GM19240 (cell line): ENCODE measurements around a stretch of chr1.

DNA sequence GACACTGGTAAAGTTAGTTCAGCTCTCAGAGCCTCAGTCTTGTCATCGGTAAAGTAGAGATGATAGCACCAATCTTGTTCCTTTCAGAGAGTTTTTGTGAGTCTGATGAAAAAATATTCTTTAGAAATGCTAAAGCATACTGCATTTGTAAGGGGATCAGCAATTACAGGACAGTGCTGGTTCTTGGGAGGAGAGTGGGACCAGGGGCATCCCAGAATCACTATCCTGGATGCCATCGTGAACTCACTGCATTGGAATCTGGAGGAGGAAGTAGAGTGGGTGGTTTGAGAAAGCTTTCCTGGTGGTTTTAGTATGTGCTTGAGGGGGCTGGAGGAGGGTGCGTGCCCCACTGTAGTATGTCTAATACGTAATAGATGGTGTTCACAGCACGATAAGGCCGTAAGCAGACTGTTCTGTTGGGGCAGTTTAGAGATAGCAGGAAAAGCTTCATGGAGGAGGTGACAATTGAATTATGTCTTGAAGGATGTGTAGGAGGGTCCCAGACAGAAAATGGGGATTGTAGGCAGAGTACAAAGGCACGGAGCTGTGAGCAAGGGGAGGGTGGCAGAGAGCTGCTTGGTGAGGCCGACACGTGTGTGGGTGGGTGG lies 36.8 kb downstream of the IL6R start:
- RRBS: no CpG with 5 or more reads among the region's 9 CpGs

DNA sequence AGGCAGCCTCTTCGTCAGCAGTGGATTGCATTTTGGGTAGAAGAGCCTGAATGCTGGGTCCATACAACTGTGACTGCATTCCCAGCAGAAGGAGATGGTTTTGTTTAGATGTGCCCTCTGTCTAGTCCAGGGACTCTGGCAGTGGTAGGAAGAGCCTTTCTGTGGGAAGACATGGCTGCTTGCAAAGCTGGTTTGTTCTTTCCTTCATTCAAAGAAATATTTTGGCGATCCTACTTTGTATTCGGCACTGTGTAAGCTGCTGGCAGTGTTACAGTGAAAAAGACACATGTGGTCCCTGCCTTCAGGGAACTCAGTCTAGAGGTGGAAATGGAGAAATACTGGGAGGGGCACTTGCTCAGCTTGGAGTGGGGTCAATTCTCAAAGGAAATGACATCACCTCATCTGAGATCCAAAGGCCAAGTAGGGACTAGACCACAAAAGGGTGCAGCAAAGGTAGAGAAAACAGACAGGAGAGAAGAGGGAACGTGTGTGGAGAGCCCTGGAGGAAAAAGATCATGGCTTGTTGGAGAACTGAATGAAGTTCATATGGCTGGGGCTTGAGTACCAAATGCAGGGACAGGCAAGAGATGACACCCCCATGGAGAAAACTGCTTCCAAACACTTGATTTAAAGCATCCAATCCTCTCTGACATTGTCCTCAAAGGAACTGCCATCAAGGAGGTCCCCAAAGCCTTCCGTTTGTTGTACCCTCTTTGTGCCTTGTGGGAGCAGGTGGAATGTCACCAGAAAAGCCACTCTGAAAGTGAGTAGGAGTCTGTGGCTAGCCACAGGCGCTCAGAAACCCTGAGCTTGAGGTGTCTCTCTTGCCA lies 48.4 kb upstream of the TDRD10 start:
- RRBS: no CpG with 5 or more reads among the region's 6 CpGs

- RRBS: no CpG with 5 or more reads among the region's 10 CpGs
Measured at GRCh38 chr1:154477891-154478633, 24.0 kb upstream of the TDRD10 start.

- RRBS: 3% methylated on average over 2 of the region's 25 CpGs
Measured at GRCh38 chr1:154627819-154628326, 19.9 kb upstream of the ADAR start.

DNA sequence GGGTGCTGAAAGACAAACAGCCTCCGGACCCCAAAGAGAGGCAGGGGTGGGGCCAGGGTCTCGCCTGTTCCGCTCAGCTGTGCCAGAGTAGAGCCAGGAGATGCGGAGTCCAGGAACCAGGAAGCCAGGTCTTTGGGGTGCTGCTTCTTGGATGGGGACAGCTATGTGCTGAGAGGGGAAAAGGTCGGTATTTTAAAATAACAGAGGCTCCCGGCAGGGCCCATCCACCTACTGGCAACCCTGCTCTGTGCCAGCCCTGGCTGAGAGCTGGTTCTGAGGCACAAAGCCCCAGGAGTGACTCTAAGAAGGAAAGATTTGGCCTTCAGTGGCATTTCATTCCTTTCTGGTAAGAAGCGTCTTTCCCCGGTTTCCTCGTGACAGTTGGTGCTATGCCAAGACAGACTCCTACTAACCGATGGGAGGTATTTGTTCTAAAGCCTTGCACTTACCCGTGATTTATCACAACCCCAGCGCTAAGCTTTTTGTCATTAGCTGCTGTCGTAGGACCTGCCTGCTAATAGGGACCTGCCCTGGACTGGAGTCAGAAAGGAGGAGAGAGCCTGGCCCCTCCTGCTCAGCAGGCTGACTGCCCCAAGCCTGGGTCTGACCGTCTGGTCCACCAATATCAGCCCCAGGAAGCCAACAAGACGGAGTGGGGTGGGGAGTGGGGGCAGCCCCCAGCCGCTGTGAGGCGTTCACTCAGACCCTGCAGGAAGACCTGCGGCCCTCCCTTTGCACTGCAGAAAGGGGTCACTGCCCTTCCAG lies 123.1 kb upstream of the ADAR start:
- RRBS: no CpG with 5 or more reads among the region's 18 CpGs

GRCh38 chr1:154861534-154862225 lies 8.4 kb downstream of the KCNN3 start:
- RRBS: no CpG with 5 or more reads among the region's 14 CpGs

DNA sequence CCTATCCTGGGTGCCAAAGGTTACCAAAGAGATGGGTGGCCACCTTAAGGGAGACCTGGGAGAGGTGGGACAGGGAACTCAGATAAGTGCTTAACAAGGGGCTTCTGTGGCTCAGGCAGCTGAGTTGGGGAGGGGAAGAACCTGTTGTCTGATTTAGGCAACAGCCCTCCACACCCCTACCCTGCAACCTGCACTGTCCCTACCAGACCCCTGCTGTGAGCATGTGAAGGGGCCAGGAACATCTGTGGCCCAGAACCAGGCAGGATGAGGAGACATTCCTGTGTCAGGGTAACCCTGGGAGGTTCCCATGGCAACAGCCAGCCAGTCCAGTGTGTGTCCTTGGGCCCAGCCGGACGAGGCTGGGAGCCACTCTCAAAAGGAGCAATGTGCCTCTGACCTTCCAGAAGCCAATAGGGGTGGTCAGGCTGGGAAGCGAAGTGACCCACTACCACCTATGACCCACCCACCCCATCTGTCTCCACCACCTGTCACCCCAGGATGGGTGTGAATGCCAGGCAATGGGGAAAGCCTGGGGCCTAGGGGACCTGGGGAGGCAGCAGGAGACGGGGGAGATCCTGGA lies 4.8 kb upstream of the PMVK start:
- RRBS: no CpG with 5 or more reads among the region's 4 CpGs

DNA sequence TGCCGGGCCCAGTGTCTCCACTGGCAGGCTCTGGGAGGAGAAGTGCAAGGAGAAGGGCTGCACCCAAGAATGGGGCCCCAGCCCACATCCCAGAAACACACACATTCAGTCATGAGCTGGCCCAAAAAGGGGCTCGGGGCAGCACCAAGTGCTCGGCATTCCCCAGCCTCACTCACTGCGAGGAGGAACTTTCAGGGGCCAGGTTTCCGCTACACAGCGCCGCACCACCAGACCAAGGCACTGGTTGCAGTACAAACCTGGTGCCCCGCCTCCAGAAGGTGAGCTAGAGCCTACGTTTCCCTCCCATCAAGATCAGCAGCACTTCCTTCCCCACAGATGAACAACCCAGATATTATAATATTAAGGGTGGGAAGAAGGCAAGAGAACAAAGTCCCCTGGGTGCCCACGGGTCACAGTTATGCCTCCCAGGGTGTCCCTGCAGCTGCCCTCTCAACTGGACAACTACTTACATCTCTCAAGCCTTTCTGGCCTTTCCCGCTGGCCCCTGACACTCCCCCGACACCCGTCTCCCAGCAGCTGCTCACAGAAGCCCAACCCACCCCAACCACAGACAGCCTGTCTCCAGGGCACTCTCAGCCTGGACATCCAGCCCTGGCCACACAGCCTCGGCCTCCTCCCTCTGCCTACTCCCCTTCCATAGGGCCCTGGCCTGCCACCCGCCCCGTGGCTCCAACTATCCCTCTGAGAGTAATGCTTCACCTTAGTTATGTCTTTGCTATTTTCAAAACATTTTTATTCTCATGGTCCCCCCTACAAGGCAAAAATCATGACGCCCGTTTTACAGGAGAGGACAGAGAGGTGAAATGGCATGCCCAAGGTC lies 3.8 kb downstream of the PBXIP1 start:
- RRBS: no CpG with 5 or more reads among the region's 18 CpGs

DNA sequence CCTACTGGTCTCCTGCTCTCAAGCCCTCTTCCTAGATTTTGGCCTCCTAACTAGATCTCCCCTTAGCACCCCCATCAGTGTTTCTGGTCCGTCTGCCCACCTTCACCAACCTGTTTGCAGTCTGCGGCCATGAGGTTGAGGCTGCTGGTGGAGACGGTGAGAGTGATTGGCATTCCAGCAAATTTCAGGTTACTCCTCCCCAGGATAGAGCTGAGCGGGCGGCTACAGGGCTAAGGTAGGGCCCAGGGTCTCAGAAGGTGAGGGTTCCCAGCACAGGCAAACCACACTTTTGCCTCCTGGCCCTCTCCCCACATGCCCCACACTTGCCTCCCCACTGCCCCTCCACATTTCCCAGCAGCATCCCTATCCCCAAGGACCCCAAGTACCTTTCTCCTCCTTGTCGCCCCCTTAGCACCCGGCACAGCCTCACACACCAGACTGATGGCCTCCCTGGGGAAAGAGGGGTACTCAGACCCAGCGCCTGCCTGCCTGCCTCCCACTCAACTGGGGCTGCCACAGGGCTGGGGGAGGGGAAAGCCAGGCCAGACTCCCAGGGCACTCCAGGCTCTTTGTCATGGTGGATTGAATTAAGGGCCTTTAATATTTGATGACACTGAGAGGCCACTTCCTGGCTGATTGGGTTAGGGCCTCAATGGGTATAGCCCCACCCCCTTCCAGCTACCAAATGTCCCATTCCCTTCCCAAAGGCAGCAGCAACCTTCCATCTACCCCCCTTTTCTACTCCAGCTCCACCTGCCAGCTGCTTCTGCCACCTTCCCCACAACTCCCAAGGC lies 2.0 kb downstream of the SHC1 start:
- RRBS: no CpG with 5 or more reads among the region's 8 CpGs

- RRBS: no CpG with 5 or more reads among the region's 4 CpGs
Measured at GRCh38 chr1:154993679-154994237, 372 bp downstream of the LENEP start.

DNA sequence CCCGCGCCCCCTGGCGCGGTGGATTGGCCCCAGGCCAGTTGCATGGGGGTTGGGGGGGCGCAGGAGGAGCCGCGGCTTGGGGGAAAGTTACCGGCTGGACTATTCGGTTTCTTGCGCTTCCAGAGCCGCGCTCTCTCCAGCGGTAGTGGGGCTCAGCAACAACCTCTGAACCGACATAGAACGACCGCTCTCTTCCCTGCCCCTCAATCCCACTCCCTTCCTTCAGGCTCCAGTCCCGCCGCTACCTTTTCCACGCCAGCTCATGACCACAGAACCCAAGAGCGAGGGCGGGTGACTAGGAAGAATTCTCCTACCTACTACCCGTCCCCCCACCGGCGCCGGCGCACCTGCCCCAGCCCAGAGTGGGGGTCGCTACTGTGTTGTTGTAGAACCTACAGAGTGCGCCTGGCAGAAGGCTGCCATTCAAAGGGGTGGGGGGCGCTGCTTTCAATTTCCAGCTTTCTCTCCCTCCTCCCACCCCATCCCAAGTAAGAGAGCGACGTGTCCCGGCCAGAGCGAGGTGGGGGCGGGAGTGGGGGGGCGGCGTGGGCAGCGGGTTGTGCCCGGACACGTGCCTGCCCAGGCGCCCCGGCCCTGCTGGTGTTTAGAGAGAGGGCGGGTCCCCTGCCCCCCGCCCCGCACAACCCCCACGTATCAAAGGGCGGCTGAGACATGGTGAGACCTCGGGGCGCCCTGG lies 916 bp downstream of the ZBTB7B start:
- RRBS: 2% methylated on average over 7 of the region's 48 CpGs

DNA sequence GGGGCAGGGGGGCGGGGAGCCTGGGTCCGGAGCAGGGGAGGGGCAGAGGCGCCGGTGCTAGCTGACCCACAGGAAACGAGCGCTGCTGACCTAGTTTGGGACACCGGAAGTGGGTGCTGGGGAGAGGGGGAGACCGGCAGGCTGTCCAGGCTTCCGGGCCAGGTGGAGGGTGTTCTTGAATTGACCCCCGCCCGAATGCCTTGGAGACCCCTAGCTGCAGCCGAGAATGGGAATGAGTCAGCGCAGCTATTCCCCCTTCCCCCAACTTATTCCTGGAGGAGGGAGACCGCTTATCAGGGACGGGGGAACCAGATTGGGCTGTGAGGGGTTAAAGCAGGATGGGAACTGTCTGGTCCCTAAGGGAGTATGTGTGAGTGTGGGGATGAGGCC lies 1.5 kb downstream of the ZBTB7B start:
- RRBS: 3% methylated on average over 4 of the region's 15 CpGs

GRCh38 chr1:155007841-155008242 lies 5.2 kb downstream of the ZBTB7B start:
- RRBS: no CpG with 5 or more reads among the region's 5 CpGs

DNA sequence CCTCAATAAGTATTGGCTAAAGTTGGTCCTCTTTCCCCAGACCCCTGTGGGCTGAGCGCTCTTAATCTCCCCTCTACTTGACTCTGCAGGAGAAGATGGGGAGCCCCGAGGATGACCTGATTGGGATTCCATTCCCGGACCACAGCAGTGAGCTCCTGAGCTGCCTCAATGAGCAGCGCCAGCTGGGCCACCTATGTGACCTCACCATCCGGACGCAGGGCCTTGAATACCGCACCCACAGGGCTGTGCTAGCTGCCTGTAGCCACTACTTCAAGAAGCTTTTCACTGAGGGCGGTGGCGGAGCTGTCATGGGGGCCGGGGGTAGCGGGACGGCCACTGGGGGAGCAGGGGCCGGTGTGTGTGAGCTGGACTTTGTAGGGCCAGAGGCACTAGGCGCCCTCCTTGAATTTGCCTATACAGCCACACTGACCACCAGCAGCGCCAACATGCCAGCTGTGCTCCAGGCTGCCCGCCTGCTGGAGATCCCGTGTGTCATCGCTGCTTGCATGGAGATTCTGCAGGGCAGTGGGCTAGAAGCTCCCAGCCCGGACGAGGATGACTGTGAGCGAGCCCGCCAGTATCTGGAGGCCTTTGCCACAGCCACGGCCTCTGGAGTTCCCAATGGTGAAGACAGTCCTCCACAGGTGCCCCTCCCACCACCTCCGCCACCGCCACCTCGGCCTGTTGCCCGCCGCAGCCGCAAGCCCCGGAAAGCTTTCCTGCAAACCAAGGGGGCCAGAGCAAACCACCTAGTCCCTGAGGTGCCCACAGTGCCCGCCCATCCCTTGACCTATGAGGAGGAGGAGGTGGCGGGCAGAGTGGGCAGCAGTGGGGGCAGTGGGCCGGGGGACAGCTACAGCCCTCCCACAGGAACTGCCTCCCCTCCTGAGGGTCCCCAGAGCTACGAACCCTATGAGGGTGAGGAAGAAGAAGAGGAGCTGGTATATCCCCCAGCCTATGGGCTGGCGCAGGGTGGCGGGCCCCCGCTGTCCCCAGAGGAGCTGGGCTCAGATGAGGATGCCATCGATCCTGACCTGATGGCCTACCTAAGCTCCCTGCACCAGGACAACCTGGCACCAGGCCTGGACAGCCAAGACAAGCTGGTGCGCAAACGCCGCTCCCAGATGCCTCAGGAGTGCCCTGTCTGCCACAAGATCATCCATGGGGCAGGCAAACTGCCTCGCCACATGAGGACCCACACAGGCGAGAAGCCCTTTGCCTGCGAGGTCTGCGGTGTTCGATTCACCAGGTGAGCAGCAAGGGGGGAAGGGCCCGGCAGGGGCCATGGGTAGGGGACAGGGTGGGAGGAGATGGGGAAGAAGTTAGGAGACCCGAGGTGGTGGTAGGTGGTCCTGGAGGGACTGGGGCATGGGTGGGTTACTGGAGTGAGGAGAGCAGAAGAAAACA lies 12.5 kb downstream of the ZBTB7B start:
- RRBS: 97% methylated on average over 6 of the region's 48 CpGs

DNA sequence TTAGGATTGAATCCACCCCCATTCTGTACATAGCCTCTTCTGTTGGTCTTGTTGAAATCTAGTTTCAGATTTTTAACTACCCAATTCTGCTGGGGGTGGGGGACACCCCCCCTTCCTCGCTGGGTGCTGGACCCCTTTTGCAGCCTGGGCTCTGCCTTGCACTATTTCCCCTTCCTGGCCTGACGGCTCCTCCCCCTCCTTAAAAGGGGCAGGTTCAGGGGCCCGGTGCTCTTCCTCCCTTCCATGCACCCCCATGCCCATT lies 15.2 kb downstream of the ZBTB7B start:
- RRBS: no CpG with 5 or more reads among the region's 3 CpGs

- RRBS: no CpG with 5 or more reads among the region's 8 CpGs
Measured at GRCh38 chr1:155019396-155020124, 14.0 kb downstream of the DCST2 start.

GRCh38 chr1:155051777-155052812 lies 979 bp downstream of the ADAM15 start:
- RRBS: 7% methylated on average over 4 of the region's 34 CpGs

DNA sequence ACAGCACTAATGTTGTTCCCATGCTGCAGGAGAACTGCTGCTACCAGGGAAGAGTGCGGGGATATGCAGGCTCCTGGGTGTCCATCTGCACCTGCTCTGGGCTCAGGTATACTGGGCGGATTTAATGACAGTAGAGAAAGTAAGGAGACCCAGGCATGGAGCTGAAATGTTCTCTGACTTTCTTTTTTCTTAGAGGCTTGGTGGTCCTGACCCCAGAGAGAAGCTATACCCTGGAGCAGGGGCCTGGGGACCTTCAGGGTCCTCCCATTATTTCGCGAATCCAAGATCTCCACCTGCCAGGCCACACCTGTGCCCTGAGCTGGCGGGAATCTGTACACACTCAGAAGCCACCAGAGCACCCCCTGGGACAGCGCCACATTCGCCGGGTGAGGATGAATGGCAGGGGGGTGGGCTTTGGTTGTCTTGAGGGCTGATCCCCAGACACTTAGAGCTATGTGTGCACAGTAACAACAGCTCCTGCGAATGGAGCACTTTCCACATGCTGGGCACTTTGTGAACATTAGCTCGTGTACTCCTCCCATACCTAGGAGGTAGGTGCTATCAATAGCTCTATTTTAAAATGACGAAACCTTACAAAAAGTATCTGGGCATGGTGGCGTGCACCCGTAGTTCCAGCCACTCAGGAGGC lies 3.1 kb downstream of the ADAM15 start:
- RRBS: no CpG with 5 or more reads among the region's 13 CpGs

- RRBS: 44% methylated on average over 21 of the region's 73 CpGs
Measured at GRCh38 chr1:155062273-155063417, 895 bp upstream of the EFNA4 start.

DNA sequence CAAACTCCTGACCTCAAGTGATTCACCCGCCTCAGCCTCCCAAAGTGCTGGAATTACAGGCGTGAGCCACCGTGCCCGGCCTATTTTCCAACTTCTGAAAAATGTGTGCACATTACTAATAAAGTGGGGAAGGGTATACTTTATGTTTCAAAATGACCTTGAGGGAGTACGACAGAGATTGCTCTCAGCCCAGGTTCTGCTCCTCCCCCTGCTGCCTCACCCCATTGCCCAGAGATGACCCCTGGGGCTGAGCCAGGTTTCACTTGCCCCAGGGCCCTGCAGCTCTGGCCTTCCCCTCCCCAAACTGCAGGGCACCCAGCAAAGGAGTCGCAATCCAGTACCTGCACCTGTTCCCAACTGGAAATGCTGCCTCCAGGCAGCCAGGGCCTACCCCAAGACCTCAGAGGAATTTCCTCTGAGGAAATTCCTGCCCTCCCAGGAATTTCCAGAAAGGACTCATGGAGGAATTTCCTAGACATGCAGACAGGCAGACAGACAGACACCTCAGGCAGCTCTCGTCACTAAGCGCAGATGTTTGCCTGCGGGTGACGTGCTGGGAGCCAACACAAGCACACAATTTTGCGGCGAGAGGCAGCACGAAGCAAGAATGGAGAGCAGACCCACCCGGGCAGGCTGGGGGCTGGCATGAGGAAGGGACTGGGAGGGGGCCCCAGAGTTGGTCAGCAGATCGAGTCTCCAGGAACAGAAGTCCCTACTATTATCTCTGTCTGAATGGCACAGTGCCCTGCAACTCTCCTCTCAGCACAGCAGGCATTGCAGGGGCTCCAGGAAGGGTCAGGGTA lies 3.1 kb upstream of the EFNA1 start:
- RRBS: no CpG with 5 or more reads among the region's 15 CpGs